ENCODE data around the genes TRIM26 and GNL1.

DNA sequence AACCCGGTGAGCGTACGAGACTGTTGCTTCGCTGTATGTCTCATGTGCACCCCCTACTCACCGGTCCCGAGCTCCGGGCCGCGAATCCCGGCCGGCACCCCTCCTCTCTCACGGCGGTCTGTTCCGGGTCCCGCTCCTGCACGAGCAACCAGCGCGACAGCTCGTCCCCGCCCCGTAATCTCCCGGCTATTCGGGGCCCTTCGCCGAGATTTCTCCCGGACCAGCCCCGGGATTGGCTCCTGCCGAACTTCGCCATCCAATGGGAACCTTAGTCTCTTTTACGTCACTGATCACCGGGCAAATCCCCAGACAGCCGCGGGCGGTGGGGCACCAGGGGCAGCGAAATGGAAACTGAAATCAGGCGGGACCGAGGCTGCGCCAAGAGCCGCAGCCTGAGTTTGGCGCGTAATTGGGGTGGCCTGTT lies at the start of gene TRIM26:
Gene TRIM26 (minus strand): TSS at position 163 of the 424 bp plus-strand sequence.
- RRBS = 2% methylated on average over 16 of the region's 41 CpGs

GRCh38 chr6:30285910-30286544 lies 40.7 kb upstream of the TRIM39 start:
- RRBS = no CpG with 5 or more reads among the region's 1 CpG

DNA sequence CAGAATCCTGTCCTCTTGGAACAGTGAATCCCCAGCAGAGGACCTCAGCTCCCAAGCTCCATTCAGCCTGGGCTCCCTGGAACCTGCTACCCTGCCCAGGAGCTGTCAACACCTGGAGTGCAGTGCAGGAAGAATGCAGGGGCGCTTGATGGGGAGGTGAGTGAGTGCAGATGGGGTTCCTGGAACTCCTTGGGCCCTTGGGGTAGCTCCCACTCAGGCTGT lies 24.3 kb upstream of the HLA-E start:
- RRBS = no CpG with 5 or more reads among the region's 1 CpG

DNA sequence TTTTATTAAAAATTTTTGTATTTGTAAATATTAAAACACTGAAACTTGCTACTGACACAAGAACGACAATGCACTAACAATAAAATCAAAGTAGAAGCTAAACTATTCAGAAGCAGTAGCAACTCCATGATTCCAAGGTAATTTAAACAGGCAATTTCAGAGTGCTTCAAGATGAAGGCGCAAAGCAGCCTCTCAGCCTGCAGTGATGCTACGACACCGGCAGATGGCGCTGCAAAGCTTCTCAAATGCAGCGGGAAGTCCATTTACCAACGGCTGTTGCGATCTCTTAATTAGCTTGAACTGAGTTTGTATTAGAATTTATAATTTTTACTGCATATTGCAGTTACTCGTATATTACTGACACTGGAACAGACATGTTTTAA lies 14.9 kb downstream of the GNL1 start:
- RRBS = no CpG with 5 or more reads among the region's 9 CpGs

DNA sequence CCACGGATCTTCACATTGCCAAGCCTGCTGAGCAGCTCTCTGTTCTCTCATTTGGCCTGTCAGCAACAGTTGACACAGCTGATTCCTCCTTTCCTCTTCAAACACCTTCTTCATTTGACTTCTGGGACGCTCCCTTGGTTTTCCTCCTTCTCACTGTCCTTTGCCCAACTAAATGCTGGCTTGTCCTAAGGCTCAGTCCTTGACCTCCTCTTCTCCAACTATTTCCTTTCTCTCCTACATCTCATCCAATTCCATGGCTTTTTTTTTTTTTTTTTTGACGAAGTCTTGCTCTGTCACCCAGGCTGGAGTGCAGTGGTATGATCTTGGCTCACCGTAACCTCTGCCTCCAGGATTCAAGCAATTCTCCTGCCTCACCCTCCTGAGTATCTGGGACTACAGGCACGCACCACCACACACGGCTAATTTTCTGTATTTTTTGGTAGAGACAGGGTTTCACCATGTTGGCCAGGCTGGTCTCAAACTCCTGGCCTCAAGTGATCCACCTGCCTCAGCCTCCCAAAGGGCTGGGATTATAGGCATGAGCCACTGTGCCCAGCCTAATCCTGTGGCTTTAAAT lies 6.6 kb downstream of the GNL1 start:
- RRBS = no CpG with 5 or more reads among the region's 6 CpGs

GRCh38 chr6:30555364-30555530 lies 1.0 kb downstream of the GNL1 start:
- RRBS = no CpG with 5 or more reads among the region's 8 CpGs

DNA sequence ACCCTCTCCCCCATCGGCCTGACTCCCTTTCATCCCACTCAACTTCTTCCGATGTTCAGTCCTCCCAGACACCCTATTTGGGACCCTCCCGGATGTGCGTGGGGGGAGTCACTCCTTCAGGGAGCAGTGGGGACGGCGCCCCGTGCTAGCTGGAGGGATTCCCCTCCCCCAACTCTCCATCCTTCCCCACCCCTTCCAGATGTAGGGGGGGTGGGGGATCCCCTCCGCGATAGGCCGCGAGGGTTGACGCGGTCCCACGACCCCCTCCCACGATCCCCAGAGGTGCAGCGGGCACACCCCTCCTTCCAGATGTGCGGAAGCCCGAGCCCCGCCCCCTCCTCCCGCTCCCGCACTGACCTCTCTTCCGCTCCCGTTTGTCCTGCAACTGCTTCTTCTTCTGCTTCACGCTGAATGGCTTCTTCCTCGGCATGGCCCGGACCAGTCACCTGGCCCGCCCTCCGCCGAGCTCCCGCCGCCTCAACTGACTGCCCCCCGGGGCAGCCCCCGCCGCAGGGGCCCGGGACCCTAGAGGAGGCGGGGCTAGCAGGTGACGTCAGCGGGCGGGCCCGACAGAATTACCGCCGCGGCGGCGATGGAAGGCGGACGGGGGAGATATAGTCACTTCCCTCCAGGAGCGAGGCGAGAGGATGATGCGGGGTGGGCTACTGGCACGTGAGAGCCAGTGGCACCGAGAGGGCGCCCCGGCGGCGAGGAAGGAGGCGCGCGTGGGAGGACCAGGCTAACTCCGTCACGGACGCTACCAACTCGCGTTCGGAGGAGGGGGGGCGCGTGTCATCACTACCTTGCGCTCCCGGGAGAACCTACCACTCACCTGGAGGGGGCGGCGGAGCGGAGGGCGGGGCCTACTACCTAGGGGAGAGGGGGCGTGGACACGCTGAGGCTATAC lies at the start of gene GNL1:
Gene GNL1 (minus strand): TSS at position 716 of the 907 bp plus-strand sequence.
- RRBS = under 1% methylated on average over 21 of the region's 75 CpGs

GRCh38 chr6:30707339-30707538 lies 9.8 kb downstream of the MDC1 start:
- RRBS = no CpG with 5 or more reads among the region's 1 CpG

DNA sequence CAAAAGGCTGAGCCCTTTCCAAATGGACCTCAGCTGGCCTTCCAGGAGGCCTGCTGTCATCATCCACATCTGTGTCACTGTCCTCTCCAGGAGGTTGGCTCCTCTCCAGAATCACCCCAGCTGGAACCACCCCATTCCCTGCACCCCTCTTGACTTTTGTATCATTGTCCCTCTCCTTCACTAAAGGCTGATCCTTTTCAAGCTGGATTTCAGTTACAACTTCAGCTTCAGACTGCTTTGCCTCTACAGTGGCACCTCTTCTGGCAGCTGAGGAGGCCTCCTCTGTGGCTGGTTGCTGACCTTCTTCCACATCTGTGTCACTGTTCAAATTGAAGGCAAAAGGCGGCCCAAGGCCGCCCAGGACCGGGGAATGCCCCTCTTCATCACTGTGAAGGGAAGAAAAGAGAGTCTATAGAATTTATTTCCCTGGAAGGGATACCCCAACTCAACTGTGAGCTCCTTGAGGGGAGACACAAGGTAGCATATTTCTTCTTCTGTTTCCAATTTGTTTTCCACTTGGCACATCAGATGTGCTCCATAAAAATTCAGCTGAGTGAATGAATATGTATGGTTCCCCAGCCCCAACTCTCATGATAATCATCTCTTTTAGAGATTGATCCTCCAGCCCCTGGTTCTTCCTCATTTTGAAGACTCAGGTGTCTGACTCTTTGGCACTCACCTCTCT lies 4.0 kb downstream of the MDC1 start:
- RRBS = no CpG with 5 or more reads among the region's 3 CpGs

DNA sequence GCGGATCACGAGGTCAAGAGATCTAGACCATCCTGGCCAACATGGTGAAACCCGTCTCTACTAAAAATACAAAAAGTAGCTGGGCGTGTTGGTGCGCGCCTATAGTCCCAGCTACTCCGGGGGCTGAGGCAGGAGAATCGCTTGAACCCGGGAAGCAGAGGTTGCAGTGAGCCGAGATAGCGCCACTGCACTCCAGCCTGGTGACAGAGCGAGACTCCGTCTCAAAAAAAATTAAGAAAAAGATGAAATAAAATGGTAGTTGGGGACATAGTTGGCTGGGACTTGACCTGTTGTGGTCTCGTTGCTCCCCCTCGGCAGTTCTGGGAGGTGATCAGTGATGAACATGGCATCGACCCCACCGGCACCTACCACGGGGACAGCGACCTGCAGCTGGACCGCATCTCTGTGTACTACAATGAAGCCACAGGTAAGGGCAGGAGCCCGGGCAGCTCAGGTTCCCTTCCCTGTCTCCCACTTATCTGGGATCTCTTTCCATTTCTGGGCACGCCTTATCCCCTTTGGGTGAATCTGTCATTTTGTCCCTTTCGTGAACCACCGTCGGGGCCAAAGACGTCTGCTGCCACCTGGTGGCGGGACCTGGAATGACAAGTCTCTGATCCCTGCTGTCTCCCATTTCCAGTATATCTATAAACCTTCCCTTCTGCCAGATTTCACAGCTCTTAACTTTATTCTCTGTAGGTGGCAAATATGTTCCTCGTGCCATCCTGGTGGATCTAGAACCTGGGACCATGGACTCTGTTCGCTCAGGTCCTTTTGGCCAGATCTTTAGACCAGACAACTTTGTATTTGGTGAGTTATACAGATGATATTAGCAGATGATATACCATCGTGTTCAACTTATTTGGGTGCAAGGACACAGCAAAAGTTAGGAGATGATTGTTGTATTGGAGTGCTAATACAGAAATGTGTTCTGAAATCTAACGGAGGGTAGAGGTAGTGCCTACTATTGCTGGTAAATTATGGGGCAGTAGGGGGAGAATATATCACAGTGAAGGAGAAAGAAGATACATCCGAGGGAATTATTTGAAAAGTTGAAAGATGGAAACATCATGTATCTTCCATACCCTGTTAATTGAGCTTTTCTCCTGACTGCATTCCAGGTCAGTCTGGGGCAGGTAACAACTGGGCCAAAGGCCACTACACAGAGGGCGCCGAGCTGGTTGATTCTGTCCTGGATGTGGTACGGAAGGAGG lies 2.5 kb downstream of the TUBB start:
- RRBS = 4% methylated on average over 4 of the region's 35 CpGs

DNA sequence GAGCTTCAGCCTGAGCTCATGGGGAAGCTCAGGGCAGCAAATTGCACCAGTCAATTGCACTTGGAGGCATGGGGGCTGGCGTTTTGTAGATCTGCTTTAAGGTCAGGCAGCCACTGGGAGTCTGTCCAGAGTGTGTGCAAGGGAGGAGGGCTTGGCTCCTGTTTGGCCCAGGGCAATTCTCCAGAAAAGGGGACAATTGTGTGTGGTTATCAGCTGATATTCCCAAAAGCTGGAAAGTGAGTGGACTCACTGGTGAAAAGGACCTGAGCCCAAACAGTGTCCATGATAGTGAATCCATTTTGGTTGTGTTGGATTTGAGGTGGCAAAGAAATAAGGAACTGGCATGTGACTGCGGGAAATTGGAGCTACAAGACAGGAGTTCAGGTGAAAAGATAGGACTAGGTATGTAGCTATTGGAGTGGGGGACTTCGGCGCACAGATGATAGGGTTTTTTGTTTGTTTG lies 22.2 kb upstream of the IER3 start:
- RRBS = no CpG with 5 or more reads among the region's 4 CpGs

DNA sequence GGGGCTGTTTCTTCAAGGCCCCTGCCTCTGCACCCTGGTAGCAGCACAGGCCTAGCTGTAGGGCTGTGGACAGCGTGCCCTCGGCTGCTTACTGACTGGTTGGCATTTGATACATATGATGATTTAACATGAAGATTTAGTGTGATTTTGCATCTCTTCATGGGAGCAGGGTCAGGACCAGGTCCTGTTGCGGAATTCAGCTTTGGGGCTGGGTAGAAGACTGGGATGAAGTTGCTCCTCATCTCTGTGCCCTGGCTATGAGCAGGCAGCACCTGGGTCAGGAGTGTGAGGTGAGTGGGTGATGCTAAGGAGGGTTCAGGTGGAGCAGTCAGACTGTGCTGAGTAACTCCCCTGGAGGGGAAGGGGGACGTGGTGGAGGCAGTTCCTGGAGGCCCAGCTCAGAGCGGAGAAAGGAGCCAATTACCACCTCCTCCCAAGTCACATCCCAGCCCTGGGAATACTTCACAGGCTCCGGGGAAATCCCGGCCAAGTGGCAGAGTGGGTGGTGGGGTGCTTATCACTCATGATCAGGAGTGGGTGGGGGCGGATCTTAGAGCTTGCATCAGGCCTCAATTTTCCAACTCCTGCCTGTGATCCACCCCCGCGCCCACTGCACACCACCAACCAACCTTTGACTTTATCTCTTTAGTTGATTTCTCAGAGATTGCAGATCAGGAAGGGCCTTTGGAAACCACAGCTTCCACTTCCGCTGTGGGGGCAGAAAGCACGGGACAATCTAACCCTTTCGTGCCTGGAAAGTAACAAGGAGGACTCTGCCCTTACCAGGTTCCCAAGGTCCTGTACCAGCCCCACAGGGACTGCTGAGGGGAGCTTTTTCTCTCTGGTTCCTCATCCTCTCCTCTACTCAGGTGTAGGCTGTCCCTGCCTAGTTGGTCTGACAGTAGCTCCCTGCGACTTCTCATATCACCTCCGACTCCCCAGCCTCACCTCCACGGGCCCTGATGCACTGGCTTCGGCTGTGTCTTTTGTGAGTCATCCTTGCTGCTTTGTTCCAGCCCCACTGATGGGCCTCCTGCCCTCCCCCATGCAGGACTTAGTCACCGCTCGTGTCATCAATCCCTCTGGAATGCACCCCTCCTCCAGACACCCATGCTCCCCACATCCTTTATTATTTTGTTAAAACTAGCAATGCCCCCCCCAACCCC lies 24.8 kb upstream of the IER3 start:
- RRBS = no CpG with 5 or more reads among the region's 19 CpGs

- RRBS = no CpG with 5 or more reads among the region's 16 CpGs
Observed at GRCh38 chr6:30847627-30848705, 36.4 kb upstream of the DDR1 start.

DNA sequence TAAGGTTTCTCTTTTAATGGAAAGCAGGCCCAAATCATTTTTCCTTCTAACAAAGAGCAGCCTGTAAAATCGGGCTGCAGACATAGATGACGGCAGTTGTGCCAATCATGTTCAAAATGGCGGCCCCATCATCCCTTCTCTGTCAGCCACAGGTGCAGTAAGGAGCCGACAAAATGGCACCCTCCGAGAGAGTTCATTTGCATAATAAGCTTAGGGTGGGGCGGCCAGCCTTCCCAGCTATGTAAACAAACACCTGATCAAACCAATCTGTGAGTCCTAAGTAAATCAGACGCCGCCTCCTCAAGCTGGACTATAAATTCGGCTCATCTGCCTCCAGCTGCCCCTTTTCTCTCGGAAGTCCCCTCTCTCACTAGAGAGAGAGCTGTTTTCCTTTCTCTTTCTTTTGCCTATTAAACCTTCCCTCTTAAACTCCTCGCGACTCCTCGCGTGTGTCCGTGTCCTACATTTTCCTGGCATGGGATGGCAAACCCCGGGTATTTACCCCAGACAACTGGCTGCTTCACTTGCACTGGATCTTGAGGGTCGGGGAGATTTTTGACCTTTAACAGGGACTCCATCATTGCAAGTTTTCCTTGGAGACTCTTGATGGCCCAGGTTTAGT lies 8.9 kb upstream of the DDR1 start:
- RRBS = no CpG with 5 or more reads among the region's 17 CpGs

DNA sequence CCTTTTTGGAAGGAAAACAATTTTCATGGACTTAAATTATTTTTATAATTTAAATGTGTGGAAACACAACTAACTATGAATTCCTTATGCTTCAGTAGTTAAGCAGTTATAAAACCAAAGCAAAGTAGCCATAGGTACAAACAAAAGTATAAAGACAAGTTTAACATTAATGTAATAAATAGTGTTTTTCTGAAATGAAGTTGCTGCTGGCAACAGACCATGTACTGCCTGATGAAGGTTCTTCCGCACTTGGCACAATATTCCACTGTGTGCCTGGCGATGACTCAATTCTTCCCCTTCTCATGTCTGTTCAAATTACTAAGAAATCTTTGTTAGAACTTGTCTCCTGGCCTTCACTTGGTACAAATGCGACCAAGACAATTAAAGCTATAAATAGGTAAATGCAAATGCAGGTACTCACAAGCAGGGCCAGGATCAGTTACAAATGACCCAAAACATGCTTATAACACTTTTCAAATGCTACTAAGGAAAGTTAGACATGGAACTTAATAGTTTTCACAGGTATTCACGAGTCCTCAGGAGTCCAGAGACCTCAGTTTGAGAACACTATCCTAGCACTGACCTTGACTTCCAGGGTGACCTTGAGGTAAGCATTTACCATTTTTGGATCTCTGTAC lies 8.2 kb upstream of the DDR1 start:
- RRBS = no CpG with 5 or more reads among the region's 4 CpGs

DNA sequence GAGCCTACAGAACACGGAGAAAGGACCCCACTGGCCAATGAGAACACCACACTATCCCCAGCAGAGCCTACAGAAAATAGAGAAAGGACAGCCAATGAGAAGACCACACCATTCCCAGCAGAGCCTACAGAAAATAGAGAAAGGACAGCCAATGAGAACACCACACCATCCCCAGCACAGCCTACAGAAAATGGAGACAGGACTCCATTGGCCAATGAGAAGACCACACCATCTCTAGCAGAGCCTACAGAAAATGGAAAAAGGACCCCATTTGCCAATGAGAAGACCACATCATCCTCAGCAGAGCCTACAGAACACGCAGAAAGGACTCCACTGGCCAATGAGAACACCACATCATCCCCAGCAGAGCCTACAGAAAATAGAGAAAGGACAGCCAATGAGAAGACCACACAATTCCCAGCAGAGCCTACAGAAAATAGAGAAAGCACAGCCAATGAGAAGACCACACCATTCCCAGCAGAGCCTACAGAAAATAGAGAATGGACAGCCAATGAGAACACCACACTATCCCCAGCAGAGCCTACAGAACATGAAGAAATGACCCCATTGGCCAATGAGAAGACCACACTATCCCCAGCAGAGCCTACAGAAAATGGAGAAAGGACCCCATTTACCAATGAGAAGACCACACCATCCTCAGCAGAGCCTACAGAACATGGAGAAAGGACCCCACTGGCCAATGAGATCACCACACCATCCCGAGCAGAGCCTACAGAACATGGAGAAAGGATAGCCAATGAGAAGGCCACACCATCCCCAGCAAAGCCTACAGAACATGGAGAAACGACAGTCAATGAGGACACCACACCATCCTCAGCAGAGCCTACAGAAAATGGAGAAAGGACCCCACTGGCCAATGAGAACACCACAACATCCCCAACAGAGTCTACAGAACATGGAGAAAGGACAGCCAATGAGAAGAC lies 10.1 kb downstream of the MUCL3 start:
- RRBS = no CpG with 5 or more reads among the region's 4 CpGs

- RRBS = no CpG with 5 or more reads among the region's 3 CpGs
Observed at GRCh38 chr6:31042920-31043172, 32.6 kb downstream of the MUC22 start.

DNA sequence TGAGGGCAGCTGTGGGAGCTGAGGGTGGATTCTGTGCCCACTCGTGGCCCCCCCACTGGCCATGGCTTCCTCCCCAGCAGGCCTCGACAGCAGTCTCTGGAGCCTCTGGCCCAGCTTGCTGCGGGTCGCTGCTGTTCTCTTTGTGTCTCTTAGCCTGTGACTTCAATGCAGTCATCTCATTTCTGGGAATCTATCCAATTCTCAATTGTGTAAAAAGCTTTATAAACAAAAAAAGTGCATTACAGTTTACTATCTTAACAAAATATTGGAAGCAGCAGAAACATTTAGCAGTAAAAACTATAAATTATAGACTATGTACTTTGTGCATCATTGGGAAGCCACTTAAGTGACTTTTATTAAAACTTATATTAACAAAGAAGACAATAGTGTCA lies 39.7 kb downstream of the C6orf15 start:
- RRBS = no CpG with 5 or more reads among the region's 4 CpGs

DNA sequence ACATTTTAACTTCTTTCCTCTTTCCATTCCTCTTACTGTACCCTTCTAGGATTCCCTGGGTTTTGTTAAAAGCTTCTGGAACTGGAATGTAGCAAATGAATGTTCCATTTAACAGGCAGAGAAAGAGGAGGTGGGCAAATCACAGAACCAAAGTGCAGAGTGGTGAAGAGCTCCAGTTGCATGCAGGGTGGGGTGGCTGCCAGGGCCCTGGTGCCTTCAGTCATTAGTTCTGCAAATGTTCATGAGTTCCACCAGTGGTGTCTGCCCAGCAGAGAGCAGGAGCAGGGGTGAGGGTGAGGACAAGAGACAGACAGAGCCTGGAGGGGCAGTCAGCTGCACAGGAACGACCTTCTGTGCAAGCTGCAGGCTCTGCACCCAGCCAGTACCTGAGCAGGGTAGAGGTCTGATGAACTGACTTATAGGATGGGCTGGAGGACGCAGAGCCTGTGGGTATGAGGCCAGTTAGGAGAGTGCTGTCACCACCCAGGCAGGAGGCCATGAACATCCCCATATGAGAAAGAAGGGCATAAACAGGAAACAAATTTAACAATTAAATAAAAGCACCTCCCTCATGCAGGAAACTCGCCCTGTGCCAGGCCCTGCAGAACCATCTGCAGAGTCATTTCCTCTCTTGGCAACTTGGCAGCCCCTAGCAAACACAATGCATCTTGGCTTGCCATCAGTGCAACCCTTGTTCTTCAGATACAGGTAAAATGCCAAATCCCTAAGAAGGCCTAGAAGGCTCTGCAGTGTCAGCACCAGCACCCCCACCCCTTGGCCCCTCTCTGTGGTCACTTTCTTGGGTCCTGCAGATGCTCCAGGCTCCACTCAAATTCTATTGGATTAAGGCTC lies 18.0 kb downstream of the C6orf15 start:
- RRBS = no CpG with 5 or more reads among the region's 3 CpGs

- RRBS = no CpG with 5 or more reads among the region's 15 CpGs
Observed at GRCh38 chr6:31117383-31118241, 2.6 kb downstream of the CDSN start.